ENCODE measurements around a stretch of chr12.

- PRO-cap, 10 experiments = no peak in any of the 10 experiments
These were observed 118.8 kb upstream of the PAWR start for GRCh38 chr12:79809624-79809980.

GRCh38 chr12:80829793-80830357 is 107.9 kb downstream of the LIN7A start:
- PRO-cap, 10 experiments = no peak in any of the 10 experiments

GRCh38 chr12:80878353-80878750 is 59.4 kb downstream of the LIN7A start:
- PRO-cap, 10 experiments = no peak in any of the 10 experiments

DNA sequence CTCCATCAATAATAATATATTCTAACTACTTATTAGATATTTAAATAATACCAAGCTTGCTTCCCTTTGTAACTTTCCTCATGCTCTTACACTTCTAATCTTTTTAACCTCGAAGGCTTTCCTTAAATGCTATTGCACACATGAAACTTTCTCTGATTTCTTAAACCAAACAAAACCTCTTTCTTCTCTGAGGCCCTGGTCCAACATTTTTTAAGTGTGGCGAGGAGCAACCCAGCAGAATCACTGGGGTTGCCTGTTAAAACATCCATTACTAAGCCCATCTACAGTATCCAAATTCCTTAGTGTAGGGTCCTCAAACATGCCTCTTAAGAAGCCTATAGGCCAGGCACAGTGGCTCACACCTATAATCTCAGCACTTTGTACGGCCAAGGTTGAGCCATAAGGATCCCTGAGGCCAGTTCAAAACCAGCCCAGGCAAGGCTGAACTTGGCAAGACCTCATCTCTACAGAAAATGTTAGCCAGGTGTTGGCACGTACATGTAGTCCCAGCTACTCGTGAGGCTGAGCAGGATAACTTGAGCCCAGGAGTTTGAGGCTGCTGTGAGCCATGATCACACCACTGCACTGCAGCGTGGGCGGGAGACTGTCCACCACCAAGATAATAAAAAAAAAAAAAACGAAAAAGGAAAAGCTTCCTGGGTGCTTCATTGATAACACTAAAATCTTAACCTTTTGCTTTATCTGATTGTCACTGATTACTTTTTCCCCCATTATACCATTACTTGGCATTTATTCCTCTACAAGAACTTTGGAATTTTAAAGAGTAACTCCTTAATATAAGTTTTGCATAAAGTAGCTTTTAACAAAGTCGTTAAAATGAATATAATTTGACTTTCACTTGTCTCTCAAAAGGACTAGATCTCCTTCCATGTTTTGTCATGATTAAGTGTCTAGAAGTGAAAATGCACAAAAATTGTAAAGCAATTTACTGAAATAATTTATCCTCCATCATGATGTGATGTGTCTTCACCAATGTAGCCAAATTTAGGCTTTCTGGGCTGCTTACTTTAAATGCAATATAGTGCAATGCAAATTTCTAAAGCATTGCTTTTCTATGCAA is 6.7 kb downstream of the CCDC59 start:
- PRO-cap, 10 experiments = no peak in any of the 10 experiments

GRCh38 chr12:82650592-82651141 is 36.0 kb upstream of the TMTC2 start:
- PRO-cap, 10 experiments = peak in 2 of 10 experiments; most common plus-strand start chr12:82650871 (in 1)

GRCh38 chr12:86712379-86712860 is 456.2 kb upstream of the MGAT4C start:
- PRO-cap, 10 experiments = no peak in any of the 10 experiments

- PRO-cap, 10 experiments = no peak in any of the 10 experiments
These were observed 367.3 kb downstream of the C12orf50 start for GRCh38 chr12:87661880-87662339.

DNA sequence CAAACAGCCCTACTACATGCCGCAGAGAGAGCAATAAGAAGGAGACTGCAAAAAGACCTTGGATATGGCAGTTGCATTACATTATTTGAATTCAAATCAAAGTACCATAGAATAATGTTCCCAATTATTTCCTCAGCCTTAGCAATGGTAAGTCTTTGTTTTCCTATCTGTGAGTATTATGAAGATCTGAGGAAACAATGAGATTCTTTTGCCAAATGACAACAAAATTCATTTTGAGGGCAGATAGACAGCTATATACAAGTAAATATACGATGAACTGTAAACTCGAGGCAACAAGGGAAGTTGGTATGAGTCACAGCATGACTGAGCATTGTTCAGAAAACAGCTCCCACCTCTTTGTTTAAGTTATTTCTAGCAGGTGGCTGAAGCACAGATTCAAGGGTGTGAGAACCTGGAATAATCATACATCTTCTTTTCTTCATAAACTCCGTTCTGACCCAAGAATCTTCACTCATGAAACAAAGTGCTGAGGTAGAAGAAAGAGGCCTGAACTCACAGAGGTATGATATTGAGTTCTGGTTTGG is 364.0 kb upstream of the KITLG start:
- PRO-cap, 10 experiments = no peak in any of the 10 experiments

DNA sequence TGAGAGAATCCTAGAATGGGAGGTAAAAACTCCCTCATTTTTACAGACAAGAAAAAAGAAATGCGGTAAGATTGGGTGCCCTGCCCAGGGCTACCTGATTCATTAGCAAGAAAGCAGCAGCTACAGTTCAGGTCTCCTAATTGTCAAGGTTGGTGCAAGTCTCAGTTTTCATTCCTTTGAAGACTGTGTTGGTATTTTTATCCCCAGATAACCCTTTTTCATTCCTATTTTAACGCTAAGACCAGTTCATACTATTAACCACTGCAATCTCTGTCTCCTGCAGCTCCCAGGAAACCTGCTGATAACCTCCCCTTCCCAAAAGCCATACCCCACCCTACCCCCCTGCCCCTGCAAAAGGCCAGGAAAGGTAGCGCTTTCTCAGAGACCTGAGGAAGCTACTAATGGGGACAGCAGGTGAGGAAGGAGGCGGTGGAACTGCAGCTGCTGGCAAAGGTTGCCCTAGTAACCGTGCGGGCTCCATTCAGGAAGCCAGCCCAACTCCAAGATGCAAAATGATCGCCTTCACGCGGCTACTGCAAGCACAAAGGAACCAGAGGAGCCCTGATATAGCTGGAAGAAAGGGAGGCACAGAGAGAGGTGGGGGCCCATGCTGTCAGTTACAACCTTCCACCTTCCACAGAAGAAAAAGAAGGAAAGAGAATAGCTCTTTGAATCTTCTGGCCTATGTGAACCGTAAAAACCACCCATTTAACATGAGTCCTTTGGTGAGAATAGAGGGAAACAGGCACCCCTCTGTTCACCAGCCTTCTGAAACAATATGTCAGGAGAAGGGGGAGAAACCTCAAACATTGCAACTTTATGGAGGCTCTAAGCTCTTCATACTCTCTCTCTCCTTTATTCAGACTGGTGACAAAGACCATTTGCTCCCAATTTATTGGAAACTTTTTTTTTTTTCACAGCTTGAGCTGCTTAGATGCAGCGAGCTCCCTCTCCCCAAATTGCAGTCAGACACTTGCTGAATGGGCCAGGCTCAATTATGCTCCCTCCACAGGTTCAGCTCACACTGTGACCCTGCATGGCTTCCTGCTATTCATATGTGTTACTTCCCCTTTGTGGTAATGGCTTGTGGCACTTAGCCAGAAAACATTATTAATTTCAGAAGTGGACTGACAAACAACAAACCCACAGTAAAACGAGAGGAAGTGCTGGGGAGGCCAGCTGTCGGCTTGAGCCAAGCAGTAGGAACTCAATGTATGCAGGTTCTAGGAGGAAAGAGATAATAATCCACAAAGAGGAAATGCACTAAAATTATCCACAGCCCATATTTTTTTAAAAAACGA is 6.4 kb downstream of the DUSP6 start:
- PRO-cap, 10 experiments = peak in 4 of 10 experiments; most common plus-strand start position 1,148 of the sequence (in 4); most common minus-strand start position 971 of the sequence (in 1)

DNA sequence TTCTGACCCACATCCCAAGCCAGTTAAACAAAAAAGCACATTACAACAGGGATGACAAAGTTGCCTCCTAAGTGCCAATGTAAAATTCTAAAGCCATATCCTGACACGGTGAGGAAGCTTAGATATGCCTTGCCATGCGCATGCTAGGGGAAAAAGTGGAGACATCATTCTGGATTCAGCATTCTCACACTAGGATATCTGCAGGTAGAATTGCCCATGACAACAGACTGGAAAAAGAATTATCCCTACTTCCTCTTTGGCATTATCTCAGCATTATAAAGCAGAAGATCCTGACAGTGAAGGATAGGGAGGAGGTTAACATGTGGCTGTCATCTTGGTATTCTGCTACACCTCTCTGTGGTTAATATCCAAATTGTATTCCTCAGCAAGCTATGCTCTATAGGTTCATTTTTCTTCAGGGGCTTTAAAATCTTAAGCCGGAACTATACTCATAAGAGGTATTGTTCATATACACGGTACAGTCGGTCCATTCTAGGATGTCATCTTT is 4.9 kb downstream of the DUSP6 start:
- PRO-cap, 10 experiments = no peak in any of the 10 experiments

DNA sequence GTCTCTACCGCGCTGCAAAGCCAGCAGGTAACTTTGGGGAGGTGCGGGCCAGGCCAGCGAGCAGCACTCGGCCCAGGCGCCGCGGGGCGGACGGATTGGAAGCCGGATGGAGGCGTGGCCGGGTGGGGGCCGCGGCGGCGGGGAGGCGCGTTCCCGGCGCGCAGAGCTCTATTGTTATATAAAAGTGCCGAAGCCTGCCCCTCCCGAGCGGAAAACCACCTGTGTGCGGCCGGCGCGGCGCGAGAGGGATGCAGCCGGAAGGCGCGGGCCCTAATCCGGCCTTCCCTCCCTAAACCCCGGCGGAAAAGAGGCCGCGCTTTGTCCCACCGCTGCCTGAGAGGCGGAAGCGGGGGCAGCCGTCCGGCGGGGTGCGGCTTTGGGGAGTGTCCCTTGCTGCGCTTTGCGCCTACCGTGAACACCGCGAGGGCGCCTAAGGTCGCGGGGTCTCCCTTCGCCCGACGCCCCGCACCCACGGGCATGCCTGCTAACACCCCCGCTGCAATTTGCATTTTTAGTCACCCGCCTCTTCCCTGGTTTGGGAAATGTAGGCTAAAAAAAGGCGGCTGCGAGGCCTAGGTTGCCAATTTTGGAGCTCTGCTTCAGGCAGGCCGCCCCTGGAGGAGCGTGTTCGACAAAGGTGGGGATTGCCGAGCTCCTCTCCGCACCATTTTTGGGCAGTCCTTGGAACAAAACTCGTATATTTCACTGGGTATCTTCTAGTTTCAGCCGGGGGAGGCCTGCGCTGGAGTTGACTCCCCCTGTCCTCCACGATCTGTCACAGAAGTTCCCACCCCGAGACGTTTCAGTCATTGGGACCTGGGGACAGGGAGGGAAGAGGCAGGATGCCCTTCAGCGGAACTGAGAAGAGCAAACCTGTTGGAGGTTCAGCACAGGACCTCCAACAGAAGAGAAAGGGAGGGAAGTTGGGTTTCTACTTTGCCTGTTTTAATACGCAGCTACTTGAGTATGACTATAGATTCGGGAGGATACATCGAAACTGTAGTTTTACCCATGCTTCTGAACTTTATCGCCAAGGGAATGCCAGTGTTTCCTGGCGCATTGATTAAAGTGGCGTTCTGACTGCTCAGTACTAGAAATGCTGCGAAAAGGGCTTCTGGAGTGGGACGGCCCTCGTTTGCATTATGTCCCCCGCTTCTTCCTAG is 2.0 kb upstream of the DUSP6 start:
- PRO-cap, 10 experiments = peak in 10 of 10 experiments; most common plus-strand start position 210 of the sequence (in 8); most common minus-strand start position 92 of the sequence (in 7)

DNA sequence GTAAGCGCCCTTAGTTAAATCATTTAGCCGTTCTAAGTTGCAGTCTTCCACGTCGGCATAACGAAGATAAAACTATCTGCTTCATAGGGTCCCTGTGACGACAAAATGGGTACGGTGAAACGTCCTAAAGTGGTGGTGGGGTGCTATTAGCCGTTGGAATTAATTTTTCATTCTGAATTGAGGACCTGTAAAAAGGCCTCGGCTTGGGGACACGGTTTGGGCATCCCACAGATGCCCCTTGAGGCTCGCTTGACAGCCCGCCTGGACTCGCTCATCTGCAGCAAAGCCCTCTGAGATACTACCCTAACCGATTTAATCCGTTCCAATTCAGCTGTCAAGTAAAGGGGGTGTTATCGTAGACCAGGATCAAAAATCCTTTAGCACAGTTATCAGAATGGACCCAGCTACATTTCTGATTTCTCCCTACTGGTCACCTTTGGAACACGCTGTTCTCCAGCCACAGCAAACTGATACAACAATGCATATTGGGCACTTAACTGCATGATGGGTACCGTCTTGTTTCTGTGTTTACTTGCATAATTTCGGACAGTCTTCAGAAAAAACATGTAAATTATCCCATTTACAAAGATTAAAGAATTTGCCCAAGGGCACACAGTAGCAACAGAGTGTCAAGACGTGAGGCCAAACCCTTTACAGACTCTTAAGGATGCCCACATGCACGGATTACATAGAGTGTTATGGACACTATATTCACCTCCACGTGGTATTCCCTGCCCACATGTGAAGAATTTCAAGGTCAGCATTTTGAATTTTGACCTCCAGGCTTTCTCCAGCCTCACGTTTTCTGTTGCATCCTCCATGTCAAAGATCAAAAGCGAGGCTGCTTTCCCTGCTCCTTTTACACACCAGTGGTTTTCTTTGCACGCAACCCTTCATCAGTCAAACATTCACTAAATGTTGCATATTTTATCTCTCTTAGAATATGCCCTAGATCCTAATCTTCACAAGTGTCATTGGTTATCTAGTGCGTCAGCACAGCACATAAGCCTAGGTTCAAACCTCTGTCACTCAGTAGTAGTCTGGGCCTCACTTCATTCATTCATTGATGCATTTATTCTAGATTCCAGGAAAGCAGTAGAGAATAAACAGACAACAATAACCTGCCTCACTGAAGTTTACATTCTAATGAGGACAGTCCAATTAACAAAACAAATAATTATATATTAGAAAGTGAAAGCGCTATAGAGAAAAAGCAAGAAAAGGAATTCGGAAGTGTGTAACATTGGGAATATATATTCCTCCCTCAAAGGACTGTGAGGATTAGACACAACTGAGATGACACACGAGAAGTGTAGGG is 3.2 kb upstream of the DUSP6 start:
- PRO-cap, 10 experiments = peak in 1 of 10 experiments; most common minus-strand start position 269 of the sequence (in 1)

GRCh38 chr12:89451672-89452544 is 72.7 kb downstream of the GALNT4 start:
- PRO-cap, 10 experiments = peak in 2 of 10 experiments; most common plus-strand start chr12:89452114 (in 2)

DNA sequence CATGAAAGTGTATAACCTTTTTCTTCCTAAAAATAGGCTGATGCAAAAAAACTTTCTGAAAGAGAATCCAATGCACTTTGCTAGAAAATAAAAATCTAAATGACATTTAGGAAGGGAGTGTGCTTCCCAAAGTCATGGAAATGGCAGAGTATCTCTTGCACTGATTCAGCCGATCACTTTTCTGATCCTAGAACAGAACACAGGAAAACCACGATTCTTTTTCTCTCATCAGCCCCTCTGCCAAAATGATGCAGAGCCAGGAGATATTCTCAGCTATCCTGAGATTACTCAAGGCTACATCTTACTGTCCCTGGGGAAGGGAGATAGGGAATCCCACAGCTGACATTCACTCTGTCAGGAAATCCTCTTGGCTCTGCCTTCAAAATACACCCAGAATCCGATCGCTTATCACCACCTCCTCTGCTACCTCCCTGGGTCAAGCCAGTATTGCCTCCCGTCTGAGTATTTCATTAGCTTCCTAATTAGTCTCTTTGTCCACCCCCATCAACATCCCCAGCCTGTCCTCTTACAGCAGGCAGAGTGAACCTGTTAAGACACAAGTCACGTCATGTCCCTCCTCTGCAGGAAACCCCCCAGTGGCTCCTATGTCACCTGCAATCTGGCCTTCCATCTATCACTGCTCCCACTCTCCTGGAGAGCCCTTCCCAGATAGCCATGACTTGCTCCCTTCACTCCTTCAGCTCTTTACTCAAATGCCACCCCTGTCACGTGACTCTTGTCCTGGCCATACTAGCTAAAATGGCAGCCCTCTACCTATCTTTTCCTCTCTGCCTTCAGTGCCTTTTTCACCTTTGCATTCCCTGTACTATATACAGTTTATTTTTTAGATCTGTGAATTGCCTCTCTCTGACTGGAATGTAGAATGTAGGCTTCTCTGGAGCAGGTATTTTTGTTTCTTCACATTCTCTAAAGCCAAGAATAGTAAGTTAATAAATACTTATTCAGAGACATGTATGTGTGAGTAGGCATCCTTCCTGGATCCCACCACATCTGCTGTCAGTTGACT is 70.4 kb downstream of the GALNT4 start:
- PRO-cap, 10 experiments = no peak in any of the 10 experiments

GRCh38 chr12:89541622-89542785 is 16.2 kb upstream of the POC1B start:
- PRO-cap, 10 experiments = no peak in any of the 10 experiments

GRCh38 chr12:89611098-89611642 is 85.3 kb upstream of the POC1B start:
- PRO-cap, 10 experiments = no peak in any of the 10 experiments

GRCh38 chr12:89634732-89635378 is 73.8 kb downstream of the ATP2B1 start:
- PRO-cap, 10 experiments = no peak in any of the 10 experiments

- PRO-cap, 10 experiments = no peak in any of the 10 experiments
These were observed 41.5 kb downstream of the ATP2B1 start for GRCh38 chr12:89666954-89667734.

- PRO-cap, 10 experiments = no peak in any of the 10 experiments
These were observed 907 bp downstream of the ATP2B1 start for GRCh38 chr12:89707435-89708426.

GRCh38 chr12:91109243-91109616 is 2.1 kb downstream of the LUM start:
- PRO-cap, 10 experiments = peak in 6 of 10 experiments; most common plus-strand start chr12:91109554 (in 6)